H7 (cell line): ENCODE measurements around a stretch of chr11.

DNA sequence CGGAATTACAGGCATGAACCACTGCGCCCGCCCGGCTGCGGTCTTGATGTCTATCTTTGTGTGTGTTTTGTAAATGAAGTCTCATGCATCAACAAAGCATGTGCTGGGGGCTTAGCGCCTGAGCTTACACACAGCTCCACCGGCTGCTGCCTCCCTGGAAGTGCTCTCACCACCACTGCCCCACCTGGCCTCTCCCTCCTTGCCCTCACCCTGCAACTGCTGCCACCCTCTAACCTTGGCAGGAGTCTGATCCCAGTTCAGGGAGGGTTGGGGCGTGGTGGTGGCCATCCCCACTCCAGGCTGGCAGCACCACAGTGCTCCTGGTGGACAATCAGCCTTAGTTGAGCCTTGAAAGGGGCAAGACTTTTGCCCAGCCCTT, 42.6 kb upstream of the WEE1 start:
- RAMPAGE, long total RNA = no peak

- RAMPAGE, long total RNA = no peak
Observed at GRCh38 chr11:9570136-9570513, 3.3 kb upstream of the WEE1 start.

- RAMPAGE, long total RNA = no peak
Observed at GRCh38 chr11:9576444-9576834, 3.0 kb downstream of the WEE1 start.

- RAMPAGE, long total RNA = no peak
Observed at GRCh38 chr11:9626483-9627271, 37.2 kb upstream of the SWAP70 start.

DNA sequence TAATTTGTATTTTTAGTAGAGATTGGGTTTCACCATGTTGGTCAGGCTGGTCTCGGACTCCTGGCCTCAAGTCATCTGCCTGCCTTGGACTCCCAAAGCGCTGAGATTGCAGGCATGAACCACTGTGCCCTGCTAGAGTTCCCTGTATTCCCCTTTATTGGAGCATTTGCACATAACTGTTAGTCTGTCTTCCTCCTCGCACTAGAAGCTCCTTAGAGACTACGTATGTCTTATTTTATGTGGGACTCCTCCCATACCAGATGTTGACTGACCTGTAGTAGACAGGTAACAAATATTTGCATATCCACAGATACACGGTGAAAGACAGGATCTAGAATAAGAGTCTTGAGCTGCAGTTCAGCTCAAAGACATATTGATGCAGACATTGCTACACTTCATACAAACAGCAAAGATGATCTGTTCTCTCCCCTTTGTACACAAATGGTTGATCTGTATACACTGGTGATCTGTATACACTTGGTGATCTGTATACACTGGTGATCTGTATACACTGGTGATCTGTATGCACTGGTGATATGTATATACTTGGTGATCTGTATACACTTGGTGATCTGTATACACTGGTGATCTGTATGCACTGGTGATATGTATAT, 40.8 kb downstream of the SWAP70 start:
- RAMPAGE, long total RNA = no peak

DNA sequence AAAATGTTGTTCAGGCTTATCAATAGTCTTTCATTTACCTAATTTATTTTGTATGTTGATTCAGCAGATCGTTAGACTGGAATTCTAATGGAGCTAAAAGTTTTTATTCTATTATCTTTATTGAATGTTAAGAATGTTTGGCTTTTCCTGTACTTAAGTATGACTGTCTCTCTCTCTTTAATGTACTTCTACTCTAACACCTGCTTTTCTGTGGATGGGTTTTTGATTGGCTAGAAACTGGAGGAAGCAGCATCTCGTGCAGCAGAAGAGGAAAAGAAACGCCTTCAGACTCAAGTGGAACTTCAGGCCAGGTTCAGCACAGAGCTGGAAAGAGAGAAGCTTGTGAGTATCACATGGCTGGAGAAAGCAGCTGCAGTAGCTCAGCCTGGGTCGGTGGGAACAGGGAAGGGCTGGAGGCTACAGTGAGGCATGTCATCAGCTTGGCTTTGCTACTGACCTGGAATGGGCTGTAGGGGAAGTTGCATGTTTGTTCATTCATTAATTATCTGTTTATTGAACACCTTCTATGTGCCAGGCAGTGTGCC, 74.2 kb downstream of the SWAP70 start:
- RAMPAGE, long total RNA = no peak

GRCh38 chr11:9740028-9741050, 76.5 kb downstream of the SWAP70 start:
- RAMPAGE, long total RNA = no peak

DNA sequence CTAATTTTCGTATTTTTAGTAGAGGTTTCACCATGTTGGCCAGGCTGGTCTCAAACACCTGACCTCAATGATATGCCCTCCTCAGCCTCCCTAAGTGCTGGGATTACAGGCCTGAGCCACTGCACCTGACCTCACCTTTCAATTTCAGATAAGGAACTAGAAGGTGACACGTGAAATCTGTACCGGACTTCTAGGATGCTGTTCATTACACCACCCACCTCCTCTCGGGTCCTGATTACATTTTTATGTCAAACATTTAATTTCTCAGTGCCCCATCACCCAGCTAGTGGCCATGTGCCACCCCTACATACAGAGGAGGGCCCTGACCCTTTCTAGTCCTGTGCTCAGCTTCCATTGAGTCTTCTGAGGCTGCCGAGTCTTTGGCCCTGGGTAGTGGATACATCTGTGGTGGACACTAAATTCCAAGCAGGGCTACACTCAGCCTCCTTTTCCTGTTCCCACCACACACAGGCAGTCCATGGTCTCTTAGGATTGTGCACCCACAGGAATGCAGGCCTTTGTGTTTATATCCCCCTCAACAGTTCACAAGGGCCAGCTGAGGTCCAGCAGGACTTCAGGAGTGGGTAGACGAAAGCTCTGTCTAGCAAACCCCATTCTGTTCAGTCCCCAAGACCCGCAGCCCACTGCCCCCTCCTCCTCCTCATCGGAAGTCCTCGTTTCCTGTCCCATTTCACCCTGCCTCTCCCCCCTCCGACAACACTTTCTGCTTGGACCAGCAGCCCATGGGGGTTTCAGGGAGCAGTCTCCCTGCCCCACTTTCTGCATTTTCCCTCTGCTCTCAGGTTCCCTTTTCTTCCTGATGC, 91.6 kb downstream of the SWAP70 start:
- RAMPAGE, long total RNA = no peak

DNA sequence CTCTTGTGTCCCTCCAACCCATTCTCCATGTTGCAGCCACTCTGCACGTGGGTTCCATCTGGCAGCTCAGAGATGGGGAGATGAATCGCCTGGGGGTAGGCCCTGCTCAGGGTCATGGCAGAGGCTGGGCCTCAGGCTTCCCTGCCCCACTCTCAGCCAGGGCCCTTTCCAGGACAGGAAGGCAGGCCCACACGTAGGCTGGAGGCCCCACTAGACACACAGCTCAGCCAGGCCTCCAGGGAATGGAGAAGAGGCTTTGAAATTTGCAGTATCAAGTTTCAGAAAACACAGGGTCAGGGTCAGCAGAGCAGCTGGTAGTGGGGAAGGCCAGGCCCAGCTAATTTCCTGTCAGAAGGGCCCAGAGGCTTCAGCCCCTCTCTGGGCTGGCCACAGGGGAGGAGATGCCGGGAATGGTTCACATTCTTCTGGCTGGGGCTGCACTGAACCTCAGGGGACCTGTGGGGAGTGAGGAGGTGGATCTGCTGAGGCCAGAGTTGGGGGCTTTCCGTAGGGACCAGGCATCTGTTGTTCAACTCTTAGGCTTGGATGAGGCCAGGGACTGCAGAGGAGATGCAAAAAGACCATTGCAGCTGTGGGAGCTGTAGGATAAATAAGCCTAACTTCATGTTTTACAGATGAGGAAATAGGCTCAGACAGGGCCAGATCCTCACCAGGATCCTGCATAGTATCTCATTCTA, 101.7 kb downstream of the SWAP70 start:
- RAMPAGE, long total RNA = no peak

- RAMPAGE, long total RNA = no peak
Observed at GRCh38 chr11:9849829-9850400, 186.0 kb downstream of the SWAP70 start.

GRCh38 chr11:9905747-9906446, 242.0 kb downstream of the SWAP70 start:
- RAMPAGE, long total RNA = no peak

DNA sequence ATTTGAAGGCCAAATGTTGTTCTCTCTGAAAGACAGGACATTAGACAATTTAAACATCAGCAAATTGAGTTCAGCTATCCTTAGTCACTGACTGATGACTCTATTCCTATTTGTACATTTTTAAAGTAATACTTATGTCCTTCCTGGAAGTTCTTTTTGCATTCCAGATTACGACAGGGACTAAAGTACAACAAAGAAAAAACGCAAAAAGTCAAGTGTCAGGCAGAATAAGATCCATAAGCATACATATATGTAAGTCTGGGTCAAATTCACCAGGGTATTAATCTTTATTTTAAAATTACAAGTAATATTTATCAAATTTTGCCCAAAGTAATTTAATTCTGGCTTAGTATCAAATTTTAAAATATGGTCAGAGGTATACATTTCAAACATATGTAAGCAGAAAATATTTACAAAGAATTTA, 175.9 kb downstream of the SBF2 start:
- RAMPAGE, long total RNA = no peak

DNA sequence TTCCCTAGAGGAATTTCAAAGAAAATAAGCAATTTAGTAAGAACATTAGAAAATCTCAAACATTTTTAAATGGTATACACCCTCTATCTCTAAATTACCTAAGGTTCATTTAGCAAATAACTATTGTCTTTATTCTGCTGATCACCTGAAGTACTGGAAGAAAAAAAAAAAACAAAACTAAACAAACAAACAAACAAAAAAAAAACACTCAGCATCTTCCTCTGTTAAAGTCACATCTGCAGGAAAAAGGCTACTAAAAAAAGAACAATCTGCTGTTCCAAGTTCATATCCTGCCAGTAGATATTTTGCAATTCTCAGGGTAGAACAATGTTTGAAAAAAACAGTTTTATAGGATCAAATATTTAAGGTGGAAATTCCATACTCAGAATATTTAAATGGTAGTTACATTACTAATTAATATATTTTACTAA, 175.3 kb downstream of the SBF2 start:
- RAMPAGE, long total RNA = no peak

GRCh38 chr11:10122593-10123336, 171.3 kb downstream of the SBF2 start:
- RAMPAGE, long total RNA = no peak

DNA sequence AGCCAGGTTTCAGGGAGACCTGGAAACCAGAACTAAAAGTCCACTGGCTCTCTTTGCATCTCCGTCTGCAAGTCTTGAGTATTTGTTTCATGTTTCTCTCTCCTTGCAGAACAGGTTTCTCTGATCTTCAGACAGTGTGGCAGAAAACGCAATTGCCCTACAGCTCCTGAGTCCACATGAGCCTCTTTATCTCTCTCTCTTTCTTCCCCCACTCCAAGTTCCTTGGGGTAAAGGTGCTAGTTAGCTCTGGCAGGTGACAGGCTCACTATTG, 66.9 kb upstream of the AMPD3 start:
- RAMPAGE, long total RNA = no peak

DNA sequence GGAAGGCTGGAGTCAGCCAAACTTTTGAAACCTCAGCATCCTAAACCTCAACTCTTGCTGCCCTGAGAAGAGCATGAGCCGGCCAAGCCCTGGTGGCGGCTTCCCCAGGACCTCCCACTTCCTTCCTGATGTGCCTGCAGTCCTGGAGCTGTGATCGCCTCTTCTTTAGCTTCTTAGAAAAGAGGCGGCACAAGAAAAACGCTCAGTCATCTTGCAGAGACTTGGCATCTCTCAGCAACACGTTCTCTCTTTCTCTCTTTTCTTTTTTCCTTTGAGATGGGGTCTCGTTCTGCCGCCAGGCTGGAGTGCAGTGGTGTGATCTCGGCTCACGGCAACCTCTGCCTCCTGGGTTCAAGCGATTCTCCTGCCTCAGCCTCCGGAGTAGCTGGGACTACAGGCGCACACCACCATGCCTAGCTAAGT, 40.3 kb upstream of the AMPD3 start:
- RAMPAGE, long total RNA = no peak

GRCh38 chr11:10452166-10452753, 2.8 kb upstream of the AMPD3 start:
- RAMPAGE, long total RNA = no peak

DNA sequence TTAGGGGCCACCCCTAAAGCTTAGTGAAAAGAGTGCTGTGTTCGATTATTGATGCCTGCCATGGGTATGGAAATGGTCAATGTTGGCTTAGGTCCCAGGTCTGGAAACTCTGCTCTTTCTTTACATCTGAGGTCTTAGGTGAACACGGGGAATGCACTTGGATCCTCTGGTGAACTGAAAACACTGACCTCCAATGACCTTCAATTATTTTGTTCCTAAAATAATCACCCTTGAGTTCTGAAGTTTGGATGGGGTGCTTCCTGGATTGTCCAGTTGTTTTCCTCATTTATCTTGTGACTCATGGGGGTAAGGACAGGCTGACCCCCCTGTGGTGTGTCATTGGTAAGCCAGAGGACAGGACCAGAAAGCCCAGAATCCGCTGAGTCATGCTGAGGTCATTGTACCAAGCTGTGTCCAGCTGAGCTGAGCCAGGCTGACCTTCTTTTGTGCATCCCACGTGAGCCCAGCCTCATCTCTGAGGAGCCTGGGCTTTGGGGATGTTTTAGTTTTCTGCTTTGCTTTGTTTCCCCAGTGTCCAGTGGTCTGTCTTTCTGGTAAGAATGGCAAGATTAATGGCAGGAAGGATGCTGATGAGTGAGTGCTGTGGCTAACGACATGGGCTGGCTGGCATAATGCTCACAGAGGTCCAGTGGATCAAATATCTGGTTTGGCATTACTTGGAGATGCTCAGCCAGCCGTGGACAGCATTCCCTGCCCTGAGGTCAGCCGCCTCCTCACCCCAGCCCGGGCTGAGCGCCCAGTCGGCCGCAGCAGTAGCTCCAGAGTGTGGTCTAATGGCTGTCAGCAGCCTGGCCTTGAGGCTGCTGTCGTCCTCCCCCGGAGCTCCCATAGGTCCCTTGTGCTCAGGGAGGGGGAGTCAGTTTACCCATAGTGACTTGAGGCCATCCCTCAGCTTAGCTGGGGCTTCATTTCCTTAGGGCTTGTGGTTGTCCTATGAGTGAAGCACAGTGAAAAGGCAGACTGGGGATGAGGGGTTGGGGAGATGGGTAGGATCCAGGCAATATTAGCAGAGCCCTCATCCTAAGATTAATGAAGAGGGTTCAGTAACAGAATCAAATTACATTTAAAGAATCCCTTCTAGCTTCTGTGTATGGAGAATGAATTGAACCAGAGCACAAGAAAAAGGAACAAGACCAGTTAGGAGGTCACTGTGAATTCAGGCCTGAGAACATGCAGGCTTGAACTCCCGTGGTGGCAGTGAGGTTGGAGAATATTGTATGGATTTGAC, 35.7 kb downstream of the AMPD3 start:
- RAMPAGE, long total RNA = no peak

- RAMPAGE, long total RNA = no peak
Observed at GRCh38 chr11:10588723-10589442, 20.4 kb upstream of the LYVE1 start.

DNA sequence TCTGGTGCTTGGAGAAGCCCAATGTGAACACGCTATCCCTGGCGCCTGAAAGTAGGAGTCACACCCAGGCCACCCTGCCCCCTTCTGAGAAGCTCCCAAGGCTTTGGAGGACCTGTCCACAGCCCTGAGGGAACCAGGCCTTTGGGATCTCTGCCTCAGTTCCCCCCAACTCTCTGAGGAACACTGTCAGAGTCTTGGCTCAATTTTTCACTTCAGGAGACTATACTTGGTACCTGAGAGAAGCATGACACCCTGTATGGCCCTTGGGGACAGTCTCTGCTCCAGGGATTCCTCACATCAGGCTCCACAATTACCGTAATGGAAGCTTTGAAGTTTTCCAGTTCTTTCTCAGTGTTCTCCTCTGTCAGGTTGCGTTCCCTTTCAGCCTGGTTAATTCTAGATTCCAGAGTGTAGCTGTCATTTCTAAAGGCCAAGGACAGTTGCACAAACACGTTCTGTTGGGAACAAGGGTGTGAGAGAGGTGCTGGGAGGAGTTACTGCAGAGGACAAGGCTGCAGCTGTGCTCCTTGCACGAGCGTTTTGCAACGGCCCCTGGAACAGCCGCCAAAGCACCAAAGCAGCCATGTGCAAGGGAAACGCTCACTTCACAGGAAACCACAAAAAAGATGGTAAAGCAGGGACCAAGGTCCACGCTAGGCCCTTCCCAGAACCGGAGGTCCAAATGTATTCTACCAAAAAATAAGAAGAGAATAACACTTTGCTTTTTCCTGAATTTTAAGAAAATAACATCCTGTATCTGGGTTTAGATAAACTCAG, 35.8 kb upstream of the LYVE1 start:
- RAMPAGE, long total RNA = no peak